Non-pigmented ciliary epithelial cell (primary cell): ENCODE measurements around a stretch of chr14.

- RRBS: no CpG with 5 or more reads among the region's 5 CpGs
Observed at GRCh38 chr14:34038650-34039166, 87.8 kb upstream of the EGLN3 start.

DNA sequence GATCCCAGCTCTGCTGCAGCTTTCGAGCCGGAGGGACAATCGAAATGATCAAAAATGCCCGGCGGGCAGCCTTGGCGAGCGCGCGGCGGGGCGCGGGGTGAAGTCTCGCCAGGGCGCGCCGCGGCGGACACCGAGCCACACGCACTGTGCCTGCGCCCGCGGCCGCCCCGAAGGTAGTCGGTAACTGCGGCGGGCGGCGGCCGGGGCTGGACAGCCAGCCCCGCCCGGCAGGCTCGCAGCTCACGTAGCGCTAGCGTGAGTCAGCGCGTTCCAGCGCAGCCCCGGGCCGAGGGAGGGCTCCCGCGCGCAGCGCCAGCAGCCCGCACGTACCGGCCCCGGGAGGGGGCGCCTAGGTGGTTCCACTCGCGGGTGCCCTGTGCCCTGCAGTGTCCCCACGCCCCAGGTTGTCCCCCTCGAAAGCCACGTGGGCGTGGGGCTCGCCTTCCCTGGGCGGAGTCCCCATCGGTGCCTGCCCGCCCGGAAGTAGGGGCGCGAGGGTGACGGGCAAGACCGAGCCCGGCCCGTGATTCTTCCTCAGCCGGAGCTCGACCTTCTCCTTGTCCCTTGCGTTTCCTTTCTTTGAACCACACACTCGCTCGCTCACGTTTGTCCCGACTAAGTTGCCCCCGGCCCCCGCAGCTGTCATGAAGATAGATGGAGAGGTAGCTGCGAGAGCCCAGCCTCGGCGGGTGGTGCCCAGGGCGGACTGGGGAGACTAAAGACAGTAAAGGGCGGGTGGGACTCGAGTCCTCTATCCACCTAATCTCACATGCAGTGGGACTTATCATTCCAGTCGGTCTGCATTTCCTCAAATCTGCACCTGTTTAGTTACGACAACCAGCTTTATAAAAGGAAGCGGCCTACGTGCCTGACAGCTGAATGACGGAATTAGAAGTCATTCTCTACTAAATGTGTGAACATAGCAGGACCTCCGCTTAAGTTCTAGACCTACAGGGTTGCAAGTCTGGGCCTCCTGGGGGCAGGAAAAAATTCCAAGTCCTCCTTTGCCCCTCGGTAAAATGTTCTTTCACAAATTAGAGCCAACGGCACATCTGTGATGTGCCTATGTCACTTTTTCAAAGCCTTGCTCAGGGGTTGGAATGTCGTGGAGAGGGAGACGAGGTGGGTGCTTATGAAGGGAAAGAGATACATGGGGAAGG, 109.6 kb upstream of the EGLN3 start:
- RRBS: 2% methylated on average over 32 of the region's 93 CpGs

- RRBS: no CpG with 5 or more reads among the region's 5 CpGs
Observed at GRCh38 chr14:34364266-34364532, 97.8 kb downstream of the SPTSSA start.

GRCh38 chr14:34619490-34620548, 10.1 kb downstream of the SNX6 start:
- RRBS: no CpG with 5 or more reads among the region's 7 CpGs

DNA sequence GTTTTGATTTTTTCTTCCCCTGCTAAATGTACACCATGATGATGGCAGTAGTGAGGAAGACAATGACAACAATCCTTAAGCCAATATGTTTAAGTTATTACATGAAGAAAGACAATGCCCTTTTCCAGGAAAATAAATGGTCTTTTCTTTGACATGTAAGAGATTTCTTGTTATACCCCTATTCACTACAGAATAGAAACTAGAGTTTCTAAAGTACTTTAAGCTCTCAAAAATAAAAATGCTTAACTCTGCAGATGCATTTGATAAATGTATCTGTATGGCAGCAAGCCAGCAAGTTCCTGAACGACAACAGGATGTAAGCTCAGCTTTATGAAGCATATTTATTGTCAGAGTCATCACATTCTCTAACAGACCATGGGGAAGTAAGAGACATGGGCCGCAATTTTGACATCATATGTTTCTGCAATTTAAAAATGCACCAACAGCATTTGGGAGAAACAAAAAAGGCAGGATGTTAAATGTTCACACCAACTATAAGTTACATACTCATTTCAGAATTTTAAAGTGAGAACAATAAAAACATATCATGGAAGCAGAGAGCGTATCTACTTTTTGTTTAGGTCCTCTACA, 36.1 kb upstream of the SNX6 start:
- RRBS: no CpG with 5 or more reads among the region's 3 CpGs

DNA sequence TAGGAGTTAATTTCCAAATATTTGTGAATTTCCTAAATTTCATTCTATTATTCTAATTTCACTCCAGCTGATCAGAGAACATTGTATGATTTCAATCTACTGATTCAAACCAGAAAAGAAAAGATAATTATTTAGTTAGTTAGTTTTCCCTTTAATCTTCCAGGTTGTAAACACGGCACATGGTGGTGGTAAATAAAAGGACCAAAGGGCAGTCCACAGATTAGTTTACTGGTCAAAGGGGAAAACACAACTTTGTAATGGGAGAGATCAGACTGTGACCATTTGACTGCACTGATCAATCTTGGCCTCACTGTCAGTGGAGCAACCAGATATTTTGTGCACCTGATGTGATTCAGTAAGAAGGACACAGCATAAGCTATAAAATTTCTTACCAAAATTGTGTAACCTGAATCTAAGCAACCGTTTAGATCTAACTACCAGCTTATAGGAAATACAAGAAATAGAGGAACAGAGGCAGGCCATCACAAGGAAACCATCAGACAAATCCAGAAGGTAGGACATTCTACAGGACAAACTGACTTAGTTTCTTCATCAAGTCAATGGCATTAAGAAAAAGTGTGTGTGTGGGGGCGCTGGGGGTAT, 26.8 kb downstream of the CFL2 start:
- RRBS: no CpG with 5 or more reads among the region's 3 CpGs

DNA sequence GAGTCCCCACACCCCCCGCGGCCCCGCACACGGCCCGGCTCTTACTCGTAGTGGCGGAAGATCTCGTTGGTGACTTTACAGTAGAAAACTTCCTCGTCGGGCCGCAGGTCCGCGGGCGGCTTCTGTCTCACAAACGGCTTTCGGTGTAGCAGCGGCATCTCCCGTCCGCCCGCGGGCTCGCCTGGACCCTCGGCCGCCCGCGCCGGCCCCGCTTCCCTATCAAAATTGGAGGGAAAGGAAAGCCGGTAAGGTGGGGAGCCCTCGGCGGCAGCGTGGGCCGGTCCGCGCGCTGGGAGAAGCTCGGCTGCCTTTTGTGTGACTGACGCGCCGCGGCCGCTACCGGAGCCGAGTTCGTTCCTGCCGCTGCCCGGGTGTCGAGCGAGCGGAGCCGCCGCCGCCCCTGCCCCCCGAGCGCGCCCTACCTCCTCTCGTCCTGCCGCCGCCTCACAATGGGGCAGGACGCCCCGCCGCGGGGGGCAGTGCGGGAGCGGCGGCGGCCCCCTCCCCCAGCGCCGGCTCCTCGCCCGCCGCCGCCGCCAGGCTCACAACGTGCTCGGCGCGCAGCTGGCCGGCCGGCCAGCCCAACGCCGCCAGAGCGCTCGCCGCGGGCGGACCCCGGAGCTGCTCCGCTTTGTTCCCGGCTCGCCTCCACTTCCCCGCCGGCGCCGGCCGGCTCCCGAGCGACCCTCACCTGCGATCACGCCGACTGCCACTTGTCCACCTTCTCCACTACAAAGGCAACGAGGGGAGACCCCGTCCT, 533 bp downstream of the BAZ1A start:
- RRBS: 1% methylated on average over 41 of the region's 103 CpGs

- RRBS: no CpG with 5 or more reads among the region's 2 CpGs
Observed at GRCh38 chr14:34931111-34931715, 51.6 kb upstream of the SRP54 start.

DNA sequence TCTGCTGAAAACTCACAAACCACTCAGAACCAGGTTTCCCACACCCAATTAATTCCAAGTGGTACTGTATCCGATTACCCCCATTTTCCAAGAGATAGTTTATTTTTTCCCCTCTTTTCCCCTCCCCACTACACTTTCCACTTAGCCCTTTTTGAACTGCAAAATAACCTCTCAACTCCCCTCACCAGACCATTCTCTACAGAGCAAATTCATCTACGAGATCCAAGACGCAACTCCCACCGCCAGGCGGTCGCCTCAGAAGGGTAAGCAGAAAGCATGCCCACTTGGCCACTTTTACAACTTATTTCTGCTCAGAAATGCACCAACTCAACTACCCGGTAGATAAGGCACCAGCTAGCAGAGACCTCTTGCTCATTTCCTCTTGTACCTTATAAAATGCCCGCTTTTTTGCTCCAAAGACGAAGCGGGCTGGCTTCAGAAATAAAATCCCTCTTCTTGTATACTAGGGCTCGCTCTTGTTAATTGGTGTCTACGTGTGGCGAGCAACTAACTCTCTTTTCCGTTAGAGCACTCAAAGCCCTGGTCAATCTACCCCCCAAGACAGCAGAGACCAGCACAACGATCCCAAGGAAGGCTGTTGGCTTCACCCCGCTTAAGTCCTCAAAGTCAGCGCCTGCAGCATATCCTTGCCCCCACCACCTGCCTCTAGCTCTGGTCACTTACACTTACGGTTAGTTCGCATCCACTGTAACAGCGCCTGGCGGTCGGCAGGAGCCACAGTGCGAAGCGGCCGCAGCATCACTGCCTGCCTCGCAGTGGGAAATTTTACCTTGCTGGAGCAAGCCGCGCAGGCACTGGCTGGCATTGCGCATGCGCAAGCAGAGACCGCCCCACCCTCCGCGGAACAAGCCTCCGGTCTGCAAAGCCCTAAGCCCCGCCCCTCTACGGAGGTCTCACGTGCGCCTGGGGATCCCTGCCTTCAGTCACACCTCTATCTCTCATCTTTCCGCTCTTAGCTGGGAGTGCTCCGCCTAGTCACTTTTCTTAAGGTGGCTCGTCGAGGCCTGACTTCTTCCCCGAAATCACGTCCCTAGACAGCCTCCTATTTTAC, 716 bp upstream of the SRP54 start:
- RRBS: no CpG with 5 or more reads among the region's 44 CpGs

GRCh38 chr14:35352004-35353209, 52.1 kb downstream of the NFKBIA start:
- RRBS: no CpG with 5 or more reads among the region's 16 CpGs

GRCh38 chr14:35353349-35353718, 51.2 kb downstream of the NFKBIA start:
- RRBS: no CpG with 5 or more reads among the region's 7 CpGs

DNA sequence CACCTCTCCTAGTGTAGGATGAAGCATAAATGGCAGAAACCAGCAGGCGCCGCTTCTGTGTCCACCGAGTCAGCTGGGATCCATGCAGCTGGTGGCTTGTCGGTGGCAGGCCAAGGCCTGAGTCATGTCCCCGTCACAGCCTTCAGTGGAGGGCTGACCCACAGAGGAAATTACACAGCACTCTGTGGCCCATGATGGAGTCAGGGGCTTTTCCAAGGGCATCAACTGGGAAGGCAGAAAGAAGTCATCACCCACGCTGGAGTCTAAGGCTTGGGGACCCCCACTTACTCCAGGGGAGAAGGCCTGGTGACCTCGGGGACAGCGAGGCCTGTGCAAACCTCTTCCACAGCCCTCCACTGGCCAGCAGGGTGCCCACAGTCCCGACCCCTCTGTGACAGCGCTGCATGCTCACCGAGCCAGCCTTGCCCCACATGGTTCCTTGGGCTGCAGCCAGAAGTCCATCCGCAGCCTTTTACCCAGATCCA, 38.3 kb downstream of the NFKBIA start:
- RRBS: no CpG with 5 or more reads among the region's 12 CpGs

GRCh38 chr14:35402951-35403529, 1.5 kb downstream of the NFKBIA start:
- RRBS: no CpG with 5 or more reads among the region's 9 CpGs

- RRBS: no CpG with 5 or more reads among the region's 13 CpGs
Observed at GRCh38 chr14:35405136-35405531, 585 bp upstream of the NFKBIA start.

DNA sequence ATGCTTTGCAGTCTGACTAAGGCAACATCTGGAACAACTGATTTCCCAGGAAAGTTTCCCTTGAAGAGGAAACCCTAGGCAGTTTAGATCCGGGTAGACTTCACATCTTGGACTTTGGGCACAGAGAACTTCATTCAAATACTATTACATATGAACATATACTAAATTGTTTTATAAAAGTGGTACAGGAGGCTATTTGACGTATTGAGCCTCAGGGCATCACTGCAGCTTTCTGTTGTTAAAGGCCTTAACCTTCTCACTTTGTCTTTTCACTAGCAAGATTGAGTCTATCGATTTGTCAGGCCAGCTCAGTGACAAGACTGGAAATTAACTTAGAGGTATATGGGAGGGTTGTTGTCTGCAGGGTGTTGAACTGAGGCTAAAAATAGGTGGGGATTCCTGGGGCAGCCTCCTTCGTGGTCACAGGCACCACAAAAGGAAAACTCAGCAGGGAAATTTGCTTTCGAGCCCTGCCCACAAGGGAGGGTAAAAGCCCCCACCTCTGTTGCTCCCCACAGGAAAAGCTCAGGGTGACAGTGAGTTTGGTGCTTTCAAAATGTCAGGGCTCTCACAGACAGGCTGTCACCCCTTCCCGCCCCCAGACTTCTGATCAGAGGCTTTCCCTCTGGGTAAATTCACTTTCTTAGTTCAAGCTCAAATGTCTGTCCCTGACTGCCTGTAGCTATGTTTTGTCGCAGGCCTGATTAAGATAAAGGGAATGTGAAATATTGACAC, 11.5 kb upstream of the NFKBIA start:
- RRBS: no CpG with 5 or more reads among the region's 7 CpGs

DNA sequence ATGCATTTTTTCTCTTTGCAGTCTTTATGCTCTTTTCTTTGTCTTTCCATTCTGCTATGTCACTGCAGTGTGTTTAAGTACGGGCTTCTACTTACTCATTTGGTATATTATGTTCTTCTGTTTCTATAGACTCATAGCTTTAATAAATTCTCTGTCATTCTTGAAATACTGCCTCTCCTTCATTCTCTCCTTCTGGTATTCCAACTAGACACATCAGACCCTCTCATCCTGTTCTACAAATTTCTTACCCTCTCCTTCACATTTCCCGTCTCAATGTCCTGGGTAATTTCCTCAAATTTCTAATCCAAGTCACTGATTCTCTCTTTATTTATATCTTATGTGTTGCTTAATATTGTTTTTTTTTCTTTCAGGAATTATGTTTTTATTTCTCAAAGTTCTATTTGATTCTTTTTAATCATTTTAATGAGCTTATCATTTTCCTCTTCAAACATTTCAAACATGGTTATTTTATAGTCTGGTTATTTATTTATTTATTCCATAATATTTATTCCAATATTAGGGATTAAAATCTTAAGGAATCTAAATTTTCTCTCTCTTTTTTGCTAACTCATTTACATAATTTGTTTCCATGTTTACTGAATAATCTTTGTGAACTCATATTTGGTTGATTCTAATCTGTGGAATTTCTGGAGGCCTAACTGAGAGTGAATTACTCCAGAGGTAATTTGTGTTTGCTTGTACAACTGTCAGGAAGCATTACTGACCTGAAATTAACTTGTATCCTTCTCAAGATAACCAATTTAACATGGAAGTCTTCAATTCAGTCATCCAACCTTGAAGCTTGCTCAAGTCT, 93.9 kb downstream of the RALGAPA1 start:
- RRBS: no CpG with 5 or more reads among the region's 2 CpGs

DNA sequence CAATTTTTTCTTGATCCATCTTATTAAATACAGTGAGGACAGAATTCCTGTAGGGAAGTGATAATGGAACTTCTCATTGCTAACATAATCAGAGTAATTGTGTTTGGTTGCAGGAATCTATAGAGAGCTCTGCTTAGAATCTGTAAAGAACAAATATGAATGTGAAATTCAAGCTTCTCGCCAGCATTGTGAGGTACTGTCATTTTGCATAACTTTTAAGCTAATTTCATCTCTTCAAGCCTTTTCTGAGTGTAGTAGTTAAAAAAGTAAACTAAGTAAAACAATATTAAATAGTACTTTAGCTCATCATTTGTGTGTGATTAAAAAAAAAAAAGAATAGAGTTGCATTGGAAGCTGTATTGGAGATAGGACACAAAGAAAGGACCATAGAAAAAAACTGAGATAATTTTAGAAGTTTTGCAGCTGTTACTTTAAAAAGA, 8.6 kb downstream of the BRMS1L start:
- RRBS: no CpG with 5 or more reads among the region's 1 CpG

- RRBS: no CpG with 5 or more reads among the region's 5 CpGs
Observed at GRCh38 chr14:36067511-36068218, 241.5 kb downstream of the BRMS1L start.

DNA sequence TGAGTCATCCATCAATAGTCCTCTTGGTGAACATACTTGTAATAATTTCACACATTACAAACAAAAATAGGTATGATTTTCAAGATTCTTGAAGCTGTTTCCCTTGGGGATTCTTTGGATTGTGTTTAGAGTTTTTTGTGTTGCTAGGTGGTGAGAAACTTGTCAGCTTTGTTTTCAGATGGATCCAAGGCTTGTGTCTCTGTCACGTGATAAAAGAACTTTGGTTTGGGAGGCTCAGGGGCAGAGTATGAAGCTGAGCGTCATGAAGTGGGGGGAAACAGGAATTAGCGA, 243.0 kb downstream of the BRMS1L start:
- RRBS: no CpG with 5 or more reads among the region's 3 CpGs

DNA sequence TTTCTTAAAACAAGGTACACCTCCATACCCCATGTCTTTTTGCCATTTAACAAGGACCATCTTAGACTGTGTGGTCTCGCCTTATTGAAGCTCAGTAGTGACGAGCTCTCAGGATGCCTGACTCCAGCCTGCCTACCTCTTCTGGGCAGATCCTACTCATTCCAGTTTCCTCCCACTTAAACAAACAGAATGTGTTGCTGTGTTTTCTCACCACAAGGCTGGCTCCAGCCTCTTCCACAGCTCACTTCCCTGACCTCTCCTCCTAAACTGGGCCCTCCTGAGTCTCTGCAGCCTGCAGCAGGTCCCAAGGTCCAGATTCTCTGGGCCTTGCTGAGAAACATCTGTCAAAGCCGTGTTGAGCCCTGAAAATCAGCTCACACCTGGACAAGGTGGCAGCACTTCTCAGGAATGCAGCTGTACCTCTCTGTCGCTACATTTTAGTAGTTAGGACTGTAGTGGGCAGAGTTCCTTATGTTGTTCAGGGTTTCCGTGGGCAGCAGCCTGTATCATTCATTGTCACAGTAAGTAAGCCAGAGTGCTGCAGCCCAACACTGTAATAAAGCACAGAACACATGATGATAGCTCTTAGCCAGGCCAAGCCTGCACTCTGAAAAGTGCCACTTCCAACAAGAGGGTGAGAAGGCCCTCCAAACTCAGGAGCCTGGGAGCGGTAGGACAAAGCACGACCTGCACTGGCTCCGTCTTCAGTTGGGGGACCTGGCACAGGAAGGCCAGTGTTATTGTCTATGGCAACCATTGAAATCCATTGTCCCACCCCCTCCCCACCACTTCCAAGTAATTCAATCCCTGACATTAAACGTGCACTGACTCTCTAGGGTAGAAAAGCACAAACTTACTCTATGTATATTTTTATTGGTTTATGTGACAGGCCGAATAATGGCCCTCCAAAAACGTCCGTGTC, 68.5 kb downstream of the NKX2-1 start:
- RRBS: no CpG with 5 or more reads among the region's 12 CpGs